Measurements from ENCODE around the genes LMF1, TPSD1 and UNKL.

- RRBS: 3% methylated on average over 14 of the region's 45 CpGs
Measured at GRCh38 chr16:705345-705663, 297 bp downstream of the FBXL16 start.

DNA sequence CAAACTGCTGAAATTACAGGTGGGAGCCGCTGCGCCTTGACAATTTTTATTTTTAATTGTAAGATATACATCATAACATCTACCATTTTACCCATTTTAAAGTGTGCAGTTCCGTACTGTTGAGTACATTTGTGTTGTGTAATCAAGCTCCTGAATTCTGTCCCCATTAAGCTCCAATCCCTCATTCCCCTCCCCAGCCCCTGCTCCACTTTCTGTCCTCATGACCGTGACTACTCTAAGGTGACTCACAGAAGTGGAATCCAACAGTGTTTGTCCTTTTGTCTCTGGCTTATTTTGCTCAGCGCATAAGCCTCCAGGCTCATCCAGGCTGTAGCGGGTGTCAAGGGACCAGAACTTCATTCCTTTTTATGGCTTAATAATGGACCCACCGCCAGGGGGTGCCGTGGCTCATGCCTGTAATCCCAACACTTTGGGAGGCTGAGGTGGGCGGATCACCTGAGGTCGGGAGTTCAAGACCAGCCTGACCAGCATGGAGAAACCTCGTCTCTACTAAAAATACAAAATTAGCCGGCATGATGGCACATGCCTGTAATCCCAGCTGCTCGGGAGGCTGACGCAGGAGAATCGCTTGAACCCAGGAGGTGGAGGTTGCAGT, 2.2 kb upstream of the METRN start:
- RRBS: no CpG with 5 or more reads among the region's 15 CpGs

GRCh38 chr16:716793-717714, 2.1 kb downstream of the METRN start:
- RRBS: 89% methylated on average over 7 of the region's 41 CpGs

- RRBS: no CpG with 5 or more reads among the region's 9 CpGs
Measured at GRCh38 chr16:796911-797564, 3.5 kb downstream of the GNG13 start.

DNA sequence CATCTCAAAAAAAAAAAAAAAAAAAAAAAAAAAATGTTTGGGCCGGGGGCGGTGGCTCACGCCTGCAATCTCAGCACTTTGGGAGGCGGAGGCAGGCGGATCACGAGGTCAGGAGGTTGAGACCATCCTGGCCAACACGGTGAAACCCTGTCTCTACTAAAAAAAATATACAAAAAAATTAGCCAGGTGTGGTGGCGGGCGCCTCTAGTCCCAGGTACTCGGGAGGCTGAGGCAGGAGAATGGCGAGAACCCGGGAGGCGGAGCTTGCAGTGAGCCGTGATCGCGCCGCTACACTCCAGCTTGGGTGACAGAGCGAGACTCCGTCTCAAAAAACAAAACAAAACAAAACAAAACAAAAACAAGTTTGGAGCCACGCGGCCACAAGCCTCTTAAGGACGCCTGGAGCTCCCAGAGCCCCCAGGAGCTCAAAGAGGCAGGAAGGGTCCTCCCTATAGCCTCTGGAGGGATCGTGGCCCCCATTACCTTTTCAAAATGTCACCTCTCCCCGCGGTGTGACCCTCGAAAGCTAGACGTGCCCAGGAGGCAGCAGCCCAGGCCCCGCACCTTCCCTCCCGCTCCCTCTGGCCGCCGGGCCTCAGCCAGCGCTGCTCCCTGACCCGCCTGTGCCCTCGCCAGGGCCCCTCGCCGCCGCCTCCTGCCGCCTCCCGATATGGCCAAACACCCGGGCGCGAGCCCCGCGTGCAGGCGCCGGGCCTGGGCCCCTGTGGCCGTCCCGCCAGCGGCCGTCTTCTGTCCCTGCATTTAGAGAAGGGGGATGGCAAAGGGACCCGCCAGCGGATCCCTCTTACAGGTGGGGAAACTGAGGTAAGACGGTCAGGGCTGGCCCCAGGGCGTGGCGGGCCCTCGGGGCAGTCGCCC, 6.5 kb upstream of the GNG13 start:
- RRBS: 2% methylated on average over 7 of the region's 57 CpGs

DNA sequence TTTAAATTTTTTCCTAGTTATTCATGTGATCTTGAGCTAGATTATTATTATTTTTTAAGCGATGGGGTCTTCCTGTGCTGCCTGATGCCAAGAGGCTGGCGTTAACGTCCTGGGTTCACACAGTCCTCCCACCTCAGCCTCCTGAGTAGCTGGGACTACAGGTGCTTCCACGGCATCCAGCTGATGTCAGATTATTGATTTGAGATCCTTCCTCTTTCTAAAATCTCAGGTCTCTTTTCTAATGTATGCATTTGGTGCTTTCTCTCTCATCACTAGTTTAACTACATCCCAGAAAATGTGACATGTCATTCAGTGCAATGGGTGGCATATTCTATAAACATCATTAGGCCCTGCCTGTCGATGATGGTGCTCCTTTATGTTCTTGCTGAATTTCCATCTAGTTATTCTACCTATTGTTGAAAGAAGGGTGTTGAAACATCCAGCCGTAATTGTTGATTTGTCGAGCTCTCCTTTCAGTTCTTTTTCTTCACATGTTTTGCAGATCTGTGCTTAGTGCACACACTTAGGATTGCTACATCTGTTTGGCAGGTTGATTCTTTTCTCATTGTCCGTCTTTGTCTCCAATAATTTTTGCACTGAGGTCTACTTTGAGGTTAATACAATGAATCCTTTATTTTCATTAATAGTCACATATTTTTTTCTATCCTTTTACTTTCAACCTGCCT, 63.2 kb upstream of the GNG13 start:
- RRBS: no CpG with 5 or more reads among the region's 8 CpGs

DNA sequence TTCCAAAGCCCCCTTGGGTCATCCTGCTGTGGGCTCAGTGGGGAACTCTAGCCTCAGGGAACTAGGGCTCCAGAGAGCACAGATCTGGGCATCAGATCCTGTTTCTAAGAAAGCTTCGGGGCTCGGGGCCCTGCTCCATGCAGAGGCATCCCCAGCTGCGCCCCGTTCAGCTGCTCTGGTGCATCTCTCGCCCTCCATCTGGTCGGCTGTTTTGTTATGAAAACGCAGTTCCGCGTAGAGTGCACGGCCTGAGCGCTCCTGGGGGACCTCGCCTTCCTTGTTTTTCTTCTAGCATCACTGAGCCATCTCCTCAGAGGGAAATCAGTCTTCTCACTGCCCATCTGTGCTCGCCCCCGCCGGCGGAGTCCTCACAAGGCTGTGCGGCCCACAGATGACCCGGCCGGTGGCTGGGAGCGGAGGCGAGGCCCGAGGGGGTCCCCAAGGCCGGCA, 72.4 kb upstream of the GNG13 start:
- RRBS: 77% methylated on average over 7 of the region's 23 CpGs

- RRBS: no CpG with 5 or more reads among the region's 11 CpGs
Measured at GRCh38 chr16:901990-902328, 68.8 kb downstream of the LMF1 start.

DNA sequence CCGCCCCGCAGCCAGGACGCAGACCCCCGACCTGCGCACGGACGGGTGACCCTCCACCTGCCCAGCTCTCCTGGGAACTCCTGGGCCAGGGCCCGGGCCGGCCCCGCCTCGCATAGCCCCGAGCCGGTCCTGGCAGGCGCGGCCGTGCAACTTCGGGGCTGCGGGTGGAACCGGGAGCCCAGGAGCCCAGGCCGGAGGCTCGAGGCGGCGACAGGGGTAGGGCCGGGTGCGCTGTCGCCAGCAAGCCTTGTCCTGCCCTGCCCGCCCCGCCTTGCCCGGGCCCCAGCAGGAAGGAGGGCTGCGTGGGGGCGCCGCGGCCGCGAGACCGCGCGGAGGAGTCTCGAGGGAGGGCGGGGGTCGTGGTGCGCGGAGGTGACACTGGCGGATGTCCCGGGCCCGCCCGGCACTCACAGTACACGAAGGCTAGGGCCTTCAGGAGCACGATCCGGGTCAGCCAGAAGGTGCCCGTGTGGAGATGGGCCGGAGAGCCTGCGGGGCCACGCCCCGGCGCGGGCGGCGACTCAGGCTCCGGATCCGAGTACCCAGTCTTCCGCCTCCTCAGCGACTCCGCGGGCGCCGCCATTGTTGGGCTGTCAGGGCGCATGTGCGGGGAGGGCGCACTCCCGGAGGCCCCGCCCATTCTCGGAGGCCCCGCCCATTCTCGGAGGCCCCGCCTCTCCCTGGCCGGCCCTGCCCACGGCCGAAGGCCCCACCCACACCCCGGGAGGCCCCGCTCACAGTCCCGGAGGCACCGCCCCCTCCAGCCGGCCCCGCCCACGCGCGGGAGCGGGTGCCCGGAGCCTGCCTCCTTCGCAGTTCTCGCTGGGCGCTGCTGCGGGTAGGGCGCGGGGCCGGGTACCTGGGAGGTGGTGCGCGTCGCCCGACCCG, at the start of gene LMF1:
Gene LMF1, minus strand, starts transcription at position 608 of the 888 bp plus-strand sequence.
- RRBS: 3% methylated on average over 45 of the region's 102 CpGs

GRCh38 chr16:973366-973746, 2.6 kb upstream of the LMF1 start:
- RRBS: 54% methylated on average over 4 of the region's 17 CpGs

DNA sequence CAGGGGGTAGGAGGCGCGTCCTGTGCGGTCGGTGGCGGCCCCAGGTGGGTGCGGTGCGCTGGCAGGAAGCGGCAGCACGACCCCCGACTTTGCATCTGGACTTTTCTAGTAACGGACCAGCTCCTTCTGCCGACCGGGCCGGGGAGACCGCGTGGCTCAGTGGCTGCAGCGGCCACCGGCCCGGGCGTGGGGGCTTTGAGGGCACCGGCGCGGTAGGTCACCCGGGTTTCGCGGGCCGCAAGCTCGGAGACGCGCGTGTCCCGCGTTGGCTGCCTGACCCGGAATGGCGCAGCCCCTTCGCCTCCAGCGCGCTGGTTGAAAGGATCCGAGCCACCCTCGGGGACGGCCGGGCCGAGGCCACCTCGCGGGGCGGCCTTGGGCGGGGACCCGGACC, 1.2 kb upstream of the SOX8 start:
- RRBS: 10% methylated on average over 30 of the region's 48 CpGs

- RRBS: 27% methylated on average over 17 of the region's 41 CpGs
Measured at GRCh38 chr16:1144981-1145824, 7.7 kb upstream of the CACNA1H start.

DNA sequence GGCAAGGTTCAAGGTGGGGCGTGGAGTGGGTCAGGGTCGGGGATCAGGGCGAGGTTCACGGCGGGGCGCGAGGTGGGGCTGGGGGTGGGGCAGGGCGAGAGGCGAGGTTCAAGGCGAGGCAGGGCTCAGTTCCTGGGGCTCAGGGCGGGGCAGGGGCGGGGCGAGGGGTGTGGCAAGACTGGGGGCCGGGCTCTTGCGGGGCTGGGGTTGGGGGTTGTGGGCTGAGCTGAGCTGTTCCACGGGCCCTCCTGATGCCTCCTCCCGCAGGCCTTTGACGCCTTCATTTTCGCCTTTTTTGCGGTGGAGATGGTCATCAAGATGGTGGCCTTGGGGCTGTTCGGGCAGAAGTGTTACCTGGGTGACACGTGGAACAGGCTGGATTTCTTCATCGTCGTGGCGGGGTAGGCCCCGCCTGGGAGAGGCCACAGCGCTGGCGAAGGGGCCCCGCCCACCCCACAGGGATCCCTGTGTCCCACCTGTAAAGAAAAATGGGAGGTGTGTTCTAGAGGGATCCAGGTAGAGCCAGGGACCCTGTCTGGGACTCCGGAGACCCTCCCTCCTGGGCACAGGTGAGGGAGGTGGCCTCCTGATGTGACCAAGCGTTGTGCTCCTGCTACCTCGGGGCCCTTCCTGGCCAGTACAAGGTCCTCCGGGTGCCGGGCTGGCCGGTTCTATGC, 29.8 kb downstream of the TPSG1 start:
- RRBS: 85% methylated on average over 3 of the region's 35 CpGs

DNA sequence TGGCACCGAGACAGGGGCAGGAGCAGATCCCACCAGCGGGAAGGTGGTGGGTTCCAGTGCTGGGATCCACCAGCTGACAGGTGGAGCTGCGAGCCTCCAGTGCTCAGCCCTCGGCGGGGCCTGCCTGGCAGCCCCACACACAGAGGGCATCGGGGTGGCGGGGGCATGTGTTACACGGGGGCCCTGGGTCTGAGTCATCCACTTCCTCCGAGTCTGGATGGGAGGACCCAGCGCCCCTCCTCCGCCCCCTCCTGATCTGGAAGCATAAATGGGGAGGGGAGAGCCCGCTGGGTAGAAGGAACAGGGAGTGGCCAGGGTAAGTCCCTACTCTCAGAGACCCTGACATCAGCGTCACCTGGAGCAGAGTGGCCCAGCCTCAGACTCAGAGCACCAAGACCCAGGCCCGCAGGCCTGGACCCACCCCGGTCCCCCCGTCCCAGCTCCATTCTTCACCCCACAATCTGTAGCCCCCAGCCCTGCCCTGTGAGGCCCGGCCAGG, at the start of gene TPSD1:
Gene TPSD1, plus strand, starts transcription at position 294 of the 499 bp plus-strand sequence.
- RRBS: no CpG with 5 or more reads among the region's 17 CpGs

DNA sequence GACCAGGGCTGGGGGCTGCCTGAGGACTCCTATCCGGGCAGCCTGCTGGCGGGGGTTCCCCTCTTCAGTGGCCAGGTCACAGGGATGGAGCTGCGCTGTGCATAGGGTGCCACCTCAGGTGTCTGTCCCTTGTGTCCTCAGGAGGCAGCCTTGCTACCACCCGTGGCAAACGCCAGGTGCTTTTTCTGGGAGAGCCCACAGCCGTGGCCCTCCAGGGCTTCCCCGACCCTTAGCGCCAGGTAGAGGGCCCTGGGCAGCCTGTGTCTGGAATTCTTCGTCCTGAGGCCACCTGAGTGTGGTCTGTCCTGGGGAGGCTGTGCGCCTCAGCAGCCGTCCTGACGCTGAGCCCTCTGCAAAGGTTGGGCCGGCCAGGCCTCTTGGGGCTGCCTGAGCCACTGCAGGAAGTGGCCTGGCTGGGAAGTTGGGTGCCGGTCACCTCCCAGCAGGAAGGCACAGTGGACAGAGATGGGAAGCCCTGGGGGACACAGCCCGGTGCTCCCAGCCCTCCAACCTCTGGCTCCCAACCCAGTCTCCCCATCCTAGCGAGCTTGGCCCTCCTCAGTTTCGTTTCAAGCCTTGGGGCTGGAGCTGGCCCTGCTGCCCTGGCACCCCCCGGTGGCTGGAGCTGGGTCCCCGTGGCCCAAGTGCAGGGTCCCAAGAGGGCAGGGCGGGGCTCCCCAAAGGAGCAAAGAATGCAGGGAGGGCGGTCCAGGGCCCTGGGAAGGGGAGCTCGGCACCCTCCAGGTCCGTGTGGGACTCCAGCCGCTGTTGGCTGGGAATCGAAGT, 7.6 kb upstream of the BAIAP3 start:
- RRBS: 46% methylated on average over 4 of the region's 25 CpGs

GRCh38 chr16:1332303-1333013, 987 bp upstream of the BAIAP3 start:
- RRBS: 11% methylated on average over 4 of the region's 32 CpGs

DNA sequence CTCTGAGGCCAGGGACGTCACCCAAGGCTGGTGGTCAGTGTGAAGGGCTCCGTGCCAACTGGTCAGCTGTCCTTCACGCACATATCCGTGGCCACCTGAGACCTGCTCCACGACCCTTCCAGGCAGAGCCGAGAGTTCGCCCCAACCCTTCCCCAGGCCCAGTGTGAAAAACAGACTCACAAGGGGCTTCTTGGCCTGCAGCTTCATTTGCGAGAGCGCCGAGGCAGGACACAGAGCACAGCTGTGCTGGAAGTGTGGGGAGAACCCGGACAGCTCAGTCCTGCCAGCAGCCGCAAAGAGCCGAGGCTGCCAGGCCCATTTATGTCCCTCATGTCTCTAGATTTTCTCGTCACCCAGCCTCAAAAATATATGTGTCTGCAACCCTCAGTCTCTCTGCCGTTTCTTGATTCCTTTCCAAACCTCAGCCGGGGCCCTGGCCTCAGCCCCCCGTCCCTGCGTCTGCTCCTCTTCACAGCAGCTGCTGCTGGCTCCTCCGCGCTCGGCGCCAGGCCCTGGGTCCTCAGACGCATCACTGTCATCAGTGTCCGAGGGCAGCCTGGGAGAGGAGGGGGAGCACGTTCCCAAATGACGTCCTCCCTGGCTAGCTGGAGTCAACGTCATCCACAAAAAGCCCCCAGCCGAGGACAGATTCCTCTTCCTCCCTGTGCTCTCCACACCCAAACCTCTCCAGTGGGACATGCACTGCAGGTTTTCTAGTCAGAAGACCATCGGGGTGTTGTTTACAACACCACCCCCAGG, 2.4 kb downstream of the TSR3 start:
- RRBS: no CpG with 5 or more reads among the region's 29 CpGs

DNA sequence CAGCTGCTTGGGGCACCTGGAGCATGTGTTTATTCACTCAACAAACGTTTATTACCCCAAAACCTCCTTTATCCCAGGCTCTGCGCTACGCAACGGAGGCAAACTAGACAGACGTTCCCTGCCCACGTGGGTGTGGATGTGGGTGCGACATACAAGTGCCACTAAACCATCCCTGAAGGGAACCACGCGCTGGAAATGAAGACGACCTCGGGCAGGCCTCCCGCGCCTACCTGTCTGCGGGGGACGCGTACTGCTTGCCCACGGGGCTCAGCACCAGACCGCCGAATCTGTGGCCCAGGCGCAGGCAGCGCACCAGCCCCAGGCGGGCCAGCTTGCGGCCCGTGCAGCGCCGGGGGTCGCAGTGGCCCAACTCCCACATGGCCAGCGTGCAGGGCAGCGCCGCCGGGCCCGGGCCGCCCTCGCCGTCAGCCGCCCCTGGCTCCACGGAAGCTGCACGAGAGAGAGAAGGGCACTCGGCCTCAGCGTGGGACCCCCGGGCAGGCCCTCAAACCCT, 472 bp downstream of the TSR3 start:
- RRBS: 4% methylated on average over 14 of the region's 41 CpGs

DNA sequence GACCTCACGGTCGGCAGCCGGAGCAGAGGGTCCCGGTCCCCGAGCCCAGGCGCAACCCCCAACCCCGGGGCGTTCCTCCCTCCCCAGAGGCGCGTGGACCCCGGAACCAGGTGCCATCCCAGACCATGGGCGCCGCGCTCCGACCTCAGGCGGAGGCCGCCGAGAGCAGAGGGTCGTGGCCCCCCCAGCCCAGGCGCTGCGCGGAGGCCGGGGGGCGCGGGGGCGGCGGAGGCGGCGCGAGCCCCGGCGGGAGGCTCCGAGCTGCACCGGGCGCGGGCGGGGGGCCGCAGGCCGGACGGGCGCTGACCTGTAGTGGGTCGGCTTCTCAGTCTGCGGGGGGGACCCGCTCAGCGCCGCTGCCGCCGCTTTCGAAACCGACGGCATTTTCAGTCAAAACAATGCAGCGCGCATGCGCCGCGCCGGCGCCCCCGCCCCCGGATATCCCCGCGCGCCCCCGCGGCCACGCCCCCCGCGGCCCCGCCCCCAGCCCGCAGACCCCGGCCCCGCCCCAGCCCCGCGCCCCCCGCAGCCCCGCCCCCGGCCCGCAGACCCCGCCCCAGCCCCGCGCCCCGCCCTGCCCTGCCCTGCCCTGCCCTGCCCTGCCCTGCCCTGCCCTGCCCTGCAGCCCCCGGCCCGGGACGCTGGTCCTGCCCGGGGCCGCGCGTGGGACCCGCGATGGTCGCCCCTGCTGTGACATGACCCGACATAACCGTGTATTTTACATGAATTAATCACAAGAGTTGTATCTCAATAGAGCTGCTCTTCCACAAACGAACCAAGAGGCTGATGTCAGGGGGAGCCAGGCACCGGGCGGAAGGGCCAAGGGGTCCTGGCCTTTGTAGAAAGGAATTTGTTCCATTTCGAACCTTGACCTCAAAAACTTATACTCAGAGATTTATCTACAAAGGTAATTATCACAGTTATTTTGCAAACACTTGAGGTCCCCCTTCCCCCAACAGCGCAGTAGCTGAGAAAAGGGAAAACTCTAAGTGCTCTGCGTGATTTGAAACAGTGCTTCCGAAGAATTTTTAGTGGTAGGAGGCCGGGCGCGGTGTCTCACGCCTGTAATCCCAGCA, at the start of gene UNKL:
Gene UNKL, minus strand, starts transcription at position 397 of the 1,076 bp plus-strand sequence.
- RRBS: 2% methylated on average over 46 of the region's 105 CpGs

DNA sequence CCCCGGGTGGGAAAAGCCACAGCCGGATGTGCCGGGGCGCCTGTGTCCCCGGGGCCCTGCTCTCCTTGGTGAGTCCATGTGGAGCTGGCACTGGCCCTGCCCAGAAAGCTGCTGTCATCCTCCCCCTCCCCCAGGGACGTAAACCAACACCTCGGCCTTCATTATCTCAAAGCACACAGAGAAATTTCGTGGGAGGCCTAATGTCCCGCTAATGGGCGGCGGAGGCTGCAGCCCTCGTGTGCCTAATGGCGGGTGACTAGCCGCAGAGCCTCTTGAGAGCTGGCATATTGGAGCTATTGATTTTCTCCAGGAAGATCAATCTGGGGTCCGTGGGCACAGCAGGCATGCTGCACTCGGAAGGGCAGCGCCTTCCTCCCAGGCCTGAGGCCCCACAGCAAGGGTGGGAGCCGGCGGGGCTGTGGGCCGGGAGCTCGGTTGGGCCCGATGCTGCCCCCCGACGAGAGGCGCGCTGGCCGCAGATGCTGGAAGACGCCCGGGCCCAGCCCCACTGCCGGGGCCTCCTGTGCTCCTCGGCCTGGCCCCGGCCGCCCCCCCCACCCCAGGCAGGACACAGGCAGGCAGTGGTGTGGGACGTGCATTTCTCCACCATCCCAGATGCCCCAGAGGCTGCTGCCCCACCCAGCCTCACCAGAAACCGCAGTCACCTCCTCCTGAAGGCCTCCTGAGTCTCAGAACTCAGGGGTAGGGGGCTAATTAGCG, 3.8 kb upstream of the PERCC1 start:
- RRBS: 55% methylated on average over 11 of the region's 36 CpGs

Data from epidermal melanocyte (primary cell).